ENCODE measurements around a stretch of chr2.

DNA sequence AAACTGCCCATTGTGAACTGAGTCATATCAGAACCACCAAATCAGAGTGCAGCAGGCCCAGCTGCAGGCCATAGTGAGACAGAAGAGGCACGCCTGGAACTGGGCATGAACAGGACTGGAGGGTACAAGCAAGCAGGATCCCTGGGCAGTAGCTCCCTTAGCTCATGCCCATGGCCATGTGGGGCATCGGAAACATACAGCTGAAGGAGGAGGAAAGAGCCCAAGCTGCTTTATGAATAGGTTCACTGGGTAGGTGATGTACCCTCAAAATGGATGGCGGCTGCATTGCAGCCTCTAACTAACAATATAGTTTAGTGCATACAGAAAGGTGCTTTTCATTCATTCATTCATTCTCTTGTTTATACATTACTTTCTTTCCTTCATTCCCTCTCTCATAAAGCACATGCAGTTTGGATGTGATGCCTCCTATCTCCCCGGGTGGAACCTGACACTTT is 18.6 kb upstream of the RHOB start:
- PRO-cap = no peak

GRCh38 chr2:20429546-20429891 is 17.4 kb upstream of the RHOB start:
- PRO-cap = no peak

GRCh38 chr2:20432750-20433252 is 14.1 kb upstream of the RHOB start:
- PRO-cap = no peak

DNA sequence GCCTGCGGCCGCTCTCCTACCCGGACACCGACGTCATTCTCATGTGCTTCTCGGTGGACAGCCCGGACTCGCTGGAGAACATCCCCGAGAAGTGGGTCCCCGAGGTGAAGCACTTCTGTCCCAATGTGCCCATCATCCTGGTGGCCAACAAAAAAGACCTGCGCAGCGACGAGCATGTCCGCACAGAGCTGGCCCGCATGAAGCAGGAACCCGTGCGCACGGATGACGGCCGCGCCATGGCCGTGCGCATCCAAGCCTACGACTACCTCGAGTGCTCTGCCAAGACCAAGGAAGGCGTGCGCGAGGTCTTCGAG is 751 bp downstream of the RHOB start:
- PRO-cap = bidirectional peak, plus-strand start at position 116 of the sequence, minus-strand start at position 41 of the sequence; bidirectional peak, plus-strand start at position 257 of the sequence, minus-strand start at position 266 of the sequence

DNA sequence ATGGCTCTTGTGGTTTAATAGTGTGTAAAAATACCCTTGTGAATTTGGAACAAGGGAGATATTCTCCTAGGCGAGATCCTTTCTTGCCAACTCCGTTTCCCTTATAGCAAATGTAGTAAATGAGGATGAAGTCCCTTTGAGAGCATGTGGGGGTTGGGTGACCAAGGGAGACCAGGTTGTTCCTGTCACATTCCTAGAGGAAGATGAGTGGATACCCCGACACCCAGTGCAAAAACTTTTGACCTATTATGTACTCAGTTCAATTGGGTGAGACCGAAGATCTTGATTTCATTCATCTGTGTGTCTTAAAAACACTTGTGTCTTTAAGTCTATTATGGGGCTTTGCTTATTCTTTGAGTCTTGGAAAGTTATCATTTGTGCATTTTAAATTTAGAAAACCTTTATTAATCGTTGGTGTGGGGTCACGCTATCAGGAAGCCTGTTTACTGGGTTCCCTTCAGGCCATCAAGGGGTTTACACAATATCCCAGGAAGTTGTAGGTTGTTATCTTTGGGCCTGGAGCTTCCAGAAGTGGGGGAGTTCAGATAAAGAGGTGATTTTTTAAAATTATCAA is 2.7 kb downstream of the RHOB start:
- PRO-cap = no peak

GRCh38 chr2:20474813-20475714 is 28.2 kb downstream of the RHOB start:
- PRO-cap = no peak

DNA sequence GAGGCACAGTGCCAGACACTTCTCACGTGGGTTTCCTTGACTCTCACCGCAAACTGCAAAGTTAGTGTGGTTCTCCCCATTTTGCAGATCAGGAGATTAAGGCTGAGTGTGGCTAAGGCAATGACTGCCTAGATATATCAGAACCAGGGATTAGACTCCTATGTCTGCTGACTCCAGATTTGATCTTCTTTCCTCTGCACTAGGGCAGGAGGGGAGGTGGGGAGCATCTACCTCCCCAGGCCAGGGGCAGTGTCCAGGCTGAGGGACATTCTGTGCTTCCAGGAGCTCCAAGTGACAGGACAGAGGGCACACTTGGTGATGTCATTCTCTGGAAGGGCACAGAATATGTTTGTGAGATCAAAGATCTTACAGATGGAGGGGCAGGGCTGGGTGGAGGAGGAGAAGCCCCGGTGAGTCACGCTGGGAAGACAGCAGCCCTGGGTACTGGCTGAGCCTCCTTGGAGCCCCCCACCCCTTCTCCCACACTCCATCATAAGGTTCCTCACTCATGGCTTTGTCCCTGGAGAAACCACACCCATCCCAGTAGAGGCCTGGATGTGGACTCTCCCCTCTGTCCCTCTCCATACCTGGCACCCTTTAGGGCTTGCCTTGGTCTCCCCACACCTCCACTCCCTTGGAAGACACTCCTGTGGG is 92.4 kb downstream of the RHOB start:
- PRO-cap = no peak

- PRO-cap = no peak
These were observed 74.3 kb downstream of the HS1BP3 start for GRCh38 chr2:20576528-20577086.

GRCh38 chr2:20578822-20579958 is 71.7 kb downstream of the HS1BP3 start:
- PRO-cap = no peak

- PRO-cap = no peak
These were observed 10.0 kb downstream of the GDF7 start for GRCh38 chr2:20676681-20677594.

DNA sequence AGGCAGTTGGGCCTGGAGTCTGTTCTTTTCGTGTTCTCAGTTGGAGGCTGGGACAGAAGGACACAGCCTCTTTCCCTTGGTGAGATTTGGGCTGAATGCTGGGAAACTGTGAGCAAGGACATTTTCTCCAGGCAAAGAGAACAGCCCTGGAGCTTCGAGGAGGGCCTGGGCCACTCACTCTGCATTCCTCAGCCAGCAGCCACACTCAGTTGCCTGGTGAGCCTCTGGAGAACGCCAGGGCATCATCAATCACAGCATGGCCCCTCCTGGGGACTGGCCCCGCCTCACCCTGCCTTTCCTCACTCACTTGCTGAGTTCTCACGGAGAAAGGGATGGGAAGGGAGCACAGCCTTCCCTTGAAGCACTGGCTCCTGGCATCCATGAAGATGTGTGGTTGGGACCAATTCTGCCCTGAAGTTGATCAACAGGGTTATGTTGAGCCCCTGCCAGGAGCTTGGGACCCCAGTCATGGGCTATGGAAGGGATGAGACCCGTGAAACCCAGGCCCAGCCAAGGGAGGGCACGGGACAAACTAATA is 54.9 kb downstream of the APOB start:
- PRO-cap = no peak

GRCh38 chr2:21019264-21019670 is 24.6 kb downstream of the APOB start:
- PRO-cap = no peak

- PRO-cap = no peak
These were observed 298.9 kb downstream of the TDRD15 start for GRCh38 chr2:21422789-21423039.

GRCh38 chr2:23248202-23248643 is 136.8 kb upstream of the KLHL29 start:
- PRO-cap = no peak

- PRO-cap = no peak
These were observed 25.0 kb upstream of the KLHL29 start for GRCh38 chr2:23359858-23360403.

DNA sequence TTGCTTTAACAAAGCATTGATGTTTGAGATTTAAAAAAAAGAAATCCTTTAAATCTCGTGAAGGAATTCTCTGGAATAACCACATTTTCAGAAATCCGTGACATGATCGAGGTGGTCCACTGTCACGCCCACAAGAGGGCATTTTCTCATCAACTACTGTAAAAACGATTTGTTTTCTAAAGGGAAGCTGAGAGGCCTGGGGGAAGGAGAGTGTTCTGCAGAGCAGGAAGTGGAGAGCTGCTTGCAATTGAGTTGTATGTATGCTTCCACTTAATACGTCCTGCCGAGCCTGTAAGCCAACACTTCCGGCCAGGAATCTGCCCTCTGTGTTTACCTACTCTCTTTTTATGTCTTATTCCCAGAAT is 19.4 kb downstream of the KLHL29 start:
- PRO-cap = no peak

DNA sequence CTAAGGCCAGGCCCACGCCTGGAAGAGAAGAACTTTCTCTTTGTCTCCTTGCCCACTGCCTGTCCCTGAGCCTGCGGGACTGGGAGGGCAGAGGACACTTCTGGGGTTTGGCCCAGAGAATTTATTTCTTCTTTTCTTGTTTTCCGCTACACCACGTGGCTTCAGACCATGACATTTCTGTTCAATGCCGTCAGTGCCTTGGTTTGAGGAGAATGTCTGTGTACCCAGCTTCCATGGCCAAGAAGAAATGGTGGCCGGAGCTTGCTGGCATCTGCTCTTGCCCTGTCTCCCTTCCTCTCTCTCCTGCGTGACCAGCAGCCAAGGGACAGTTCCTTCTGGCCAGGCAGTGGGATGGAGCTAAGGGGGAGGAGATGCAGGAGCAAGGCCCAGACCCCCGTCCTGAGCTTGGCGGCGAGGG is 140.2 kb downstream of the KLHL29 start:
- PRO-cap = no peak

DNA sequence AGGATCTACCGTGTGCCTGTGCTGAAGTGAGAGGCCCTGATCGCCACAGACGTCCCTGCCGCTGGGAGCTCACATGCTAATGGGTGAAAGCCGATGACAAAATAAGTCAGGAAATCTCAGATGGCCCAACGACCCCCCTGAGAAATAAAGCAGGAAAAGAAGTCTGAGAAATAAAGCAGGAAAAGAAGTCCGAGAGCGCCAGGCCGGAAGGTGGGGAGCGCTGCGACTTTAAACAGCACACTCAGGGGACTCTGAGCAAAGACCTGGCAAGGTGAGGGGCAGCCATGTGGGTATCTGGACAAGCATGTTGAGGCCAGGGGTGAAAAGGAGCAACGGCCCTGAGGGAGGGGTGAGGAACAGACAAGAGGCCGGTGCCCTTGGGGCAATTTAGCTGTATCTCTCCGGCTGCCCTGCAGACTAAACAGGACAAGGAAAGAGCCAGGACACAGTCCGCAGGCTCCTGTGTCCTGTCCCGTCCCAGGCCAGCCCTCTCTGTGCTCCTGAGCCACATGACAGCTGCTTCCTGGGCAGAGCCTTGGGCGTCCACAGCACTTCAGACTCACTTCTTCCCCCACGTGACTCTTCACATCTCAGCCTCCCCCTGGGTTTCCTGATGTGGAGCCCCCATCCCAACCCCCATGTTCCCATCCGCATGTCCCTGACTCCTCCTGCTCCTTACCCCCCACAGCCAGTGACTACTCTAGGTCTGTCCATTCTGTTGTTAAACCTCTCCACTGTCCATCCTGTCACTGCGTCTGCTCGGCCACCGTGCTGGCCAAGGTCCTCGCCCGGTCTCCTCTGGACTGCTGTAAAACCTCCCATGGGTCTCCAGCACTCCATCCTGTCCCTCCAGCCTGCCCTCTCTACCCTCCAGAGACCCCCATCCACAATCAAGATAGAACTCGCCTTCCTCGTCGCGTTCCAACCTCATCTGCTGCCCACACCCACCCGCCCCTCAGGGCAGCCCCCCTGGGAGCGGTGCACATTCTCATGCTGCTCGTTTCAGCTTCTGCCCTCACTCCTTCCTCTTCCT is 206.2 kb downstream of the KLHL29 start:
- PRO-cap = no peak

DNA sequence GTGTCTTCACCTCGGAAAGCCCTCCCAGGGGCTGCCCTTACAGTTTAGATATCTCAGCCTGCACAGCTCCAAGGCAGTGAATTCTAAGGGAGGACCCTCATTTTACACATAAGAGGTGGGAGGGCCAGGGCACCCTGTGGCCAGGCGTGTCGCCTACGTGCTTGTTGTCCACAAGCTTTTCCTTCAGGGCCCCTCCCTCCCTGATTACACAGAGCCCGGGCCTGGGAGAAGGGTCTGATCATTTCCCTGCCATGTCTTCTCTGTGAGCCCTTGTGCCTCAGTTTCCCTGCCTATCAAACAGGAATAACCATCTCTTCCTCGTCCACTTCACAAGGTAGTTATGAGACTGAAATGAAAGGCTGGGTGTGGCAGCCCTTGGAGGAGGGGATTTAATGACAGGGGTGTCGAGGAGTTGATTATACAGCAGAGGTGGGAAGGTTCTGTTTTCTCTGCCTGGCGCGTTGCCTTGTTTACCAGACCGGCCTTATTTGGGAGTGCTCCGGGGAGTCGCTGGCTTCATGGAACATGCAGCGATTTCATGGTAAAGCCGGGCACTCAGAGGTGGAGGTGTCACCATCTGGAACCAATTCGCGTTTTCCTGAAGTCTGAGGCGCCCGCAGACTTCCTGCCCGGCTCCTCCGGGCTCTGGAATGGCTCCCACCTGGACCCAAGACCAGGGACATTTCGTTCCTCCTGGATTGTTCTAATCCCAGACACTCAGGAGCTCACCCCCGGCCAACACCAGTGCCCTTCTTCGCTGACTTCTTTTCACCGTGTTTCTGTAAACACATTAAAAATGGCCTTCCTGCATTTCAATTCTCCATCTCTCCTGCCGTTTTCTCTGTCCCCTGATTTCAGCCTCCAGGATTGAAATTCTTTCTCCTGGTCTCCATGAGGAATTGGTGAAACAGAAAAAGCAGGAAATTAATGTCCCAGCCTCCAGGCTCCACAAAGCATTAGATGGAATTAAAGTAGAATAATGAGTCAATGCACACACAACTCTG is 209.0 kb downstream of the KLHL29 start:
- PRO-cap = no peak

DNA sequence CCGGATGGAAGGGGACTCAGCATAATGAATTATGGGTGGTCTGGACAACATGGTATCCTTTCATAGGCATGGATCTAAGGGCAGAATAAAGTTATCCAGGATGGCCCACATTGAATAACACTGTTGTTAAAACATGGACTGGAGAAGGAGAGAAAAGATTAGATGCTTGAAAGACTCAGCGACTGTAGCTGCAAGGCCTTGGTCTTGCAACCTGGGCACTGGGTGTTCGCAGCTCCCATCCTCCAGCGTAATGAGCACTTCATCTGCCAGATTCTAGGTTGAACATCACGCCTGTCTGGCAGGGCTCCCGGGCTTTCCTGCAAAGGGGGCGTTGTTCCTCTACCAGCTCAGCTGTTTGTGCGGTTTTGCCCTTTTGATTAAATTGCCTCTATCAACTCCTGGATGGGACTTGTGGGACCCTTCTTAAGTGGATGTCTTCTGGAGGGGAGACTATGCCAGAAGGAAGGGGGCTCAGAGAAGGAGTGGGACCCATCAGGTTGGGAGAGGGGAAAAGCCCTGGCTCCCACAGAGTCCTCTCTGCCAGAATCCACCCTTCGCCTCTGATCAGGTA is 215.4 kb downstream of the KLHL29 start:
- PRO-cap = no peak

All from progenitor cell of endocrine pancreas (in vitro differentiated cells).